ENCODE measurements around a stretch of chr10.

DNA sequence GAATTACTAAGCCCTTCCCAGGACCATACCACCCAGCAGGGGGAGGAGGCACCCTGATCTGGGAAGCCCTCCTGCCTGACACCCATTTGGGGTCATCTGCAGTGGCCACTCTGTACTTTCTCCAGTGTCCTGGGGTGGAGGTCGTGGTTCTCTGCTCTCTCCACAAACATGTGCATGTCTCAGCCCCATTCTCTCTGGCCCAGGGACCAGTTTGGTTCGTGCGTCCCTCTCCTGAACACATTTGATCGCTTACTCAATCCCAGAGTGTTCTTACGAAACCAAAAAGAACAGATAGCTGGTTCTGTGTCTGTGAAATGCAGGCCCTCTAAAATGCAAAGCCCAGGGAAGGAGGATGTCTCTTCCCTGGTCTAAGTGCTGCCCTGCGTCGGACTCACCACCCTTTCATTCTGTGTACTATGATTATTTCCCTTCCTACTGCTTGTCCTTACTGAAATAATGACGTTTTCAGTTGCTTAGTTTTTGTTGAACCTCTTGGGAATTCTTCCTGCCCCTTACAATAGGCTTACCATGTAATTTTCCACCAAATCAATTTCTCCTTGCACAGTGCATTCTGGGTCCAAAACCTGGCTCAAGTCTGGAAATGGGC, 9.2 kb upstream of the LRRC27 start:
- PRO-cap, 2 experiments: no peak in any of the 2 experiments

DNA sequence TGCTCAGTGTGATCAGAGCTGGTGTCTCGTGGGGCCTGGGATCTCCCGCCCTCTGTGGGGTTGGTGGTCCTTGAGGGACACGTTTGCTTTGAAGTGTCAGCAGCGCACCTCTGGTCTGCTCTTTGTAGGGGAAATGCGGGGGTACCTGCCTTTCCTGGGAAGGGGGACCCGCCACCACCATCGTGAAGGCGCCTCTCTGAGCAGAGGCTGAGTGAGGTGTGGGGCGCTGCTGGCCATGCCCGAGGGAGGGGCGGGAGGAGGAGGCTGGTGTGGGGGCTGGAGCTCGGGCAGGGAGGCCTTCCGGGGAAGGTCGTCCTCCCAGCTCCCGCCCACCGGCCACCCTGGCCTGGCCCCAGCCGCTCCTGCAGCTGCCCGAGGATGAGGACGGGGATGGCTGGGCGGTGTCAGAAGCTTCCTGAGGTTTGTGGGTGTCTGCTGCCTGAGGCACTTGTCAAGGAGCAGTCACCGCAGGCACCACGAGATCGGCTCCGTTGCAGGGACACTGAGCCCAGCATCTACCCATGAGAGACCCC, 11.3 kb downstream of the PWWP2B start:
- PRO-cap, 2 experiments: no peak in any of the 2 experiments

DNA sequence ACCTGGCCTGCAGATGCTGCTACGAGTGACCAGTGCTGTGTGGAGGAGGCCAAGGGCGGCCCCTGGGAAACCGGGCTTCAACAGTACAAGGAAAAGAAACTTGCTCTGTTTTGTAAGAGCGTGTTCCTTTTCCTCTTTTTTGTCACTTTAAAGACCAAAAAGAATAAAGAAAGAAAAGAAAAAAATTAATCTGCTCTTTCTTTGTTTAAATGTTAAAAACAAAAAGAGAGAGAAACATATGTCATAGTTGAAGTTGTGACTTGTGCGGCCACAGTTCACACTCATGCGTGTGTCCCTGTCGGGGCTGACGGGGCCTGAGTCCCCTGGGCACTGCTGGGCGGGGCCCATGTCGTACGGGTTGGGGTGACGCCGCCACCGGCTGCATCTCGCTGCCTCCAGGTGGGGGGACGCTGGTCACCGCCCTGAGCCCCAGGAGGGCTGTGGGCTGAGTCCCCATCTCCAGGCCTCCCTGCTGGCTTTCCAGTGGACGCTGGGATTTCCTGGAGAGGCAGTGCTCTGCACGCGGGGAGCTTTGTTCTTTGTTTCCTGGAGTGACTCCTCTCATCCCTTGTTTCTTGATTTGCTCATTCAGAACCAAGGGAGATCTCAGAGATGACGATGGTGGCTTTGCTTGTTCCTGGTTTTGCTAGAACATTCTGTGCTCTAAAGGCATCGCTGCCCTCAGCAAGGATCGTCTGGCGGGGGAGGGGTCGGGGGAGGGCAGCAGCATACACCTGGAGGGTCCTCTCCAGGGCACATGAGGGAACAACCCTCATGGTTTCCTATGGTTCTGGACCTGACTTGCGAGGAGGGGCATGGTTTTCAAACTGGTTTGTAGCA, 20.9 kb downstream of the PWWP2B start:
- PRO-cap, 2 experiments: no peak in any of the 2 experiments

GRCh38 chr10:132419557-132420190, 22.7 kb downstream of the PWWP2B start:
- PRO-cap, 2 experiments: no peak in any of the 2 experiments

- PRO-cap, 2 experiments: no peak in any of the 2 experiments
Measured at GRCh38 chr10:132422200-132422753, 25.3 kb downstream of the PWWP2B start.

- PRO-cap, 2 experiments: no peak in any of the 2 experiments
Measured at GRCh38 chr10:132451291-132451861, 54.4 kb downstream of the PWWP2B start.

DNA sequence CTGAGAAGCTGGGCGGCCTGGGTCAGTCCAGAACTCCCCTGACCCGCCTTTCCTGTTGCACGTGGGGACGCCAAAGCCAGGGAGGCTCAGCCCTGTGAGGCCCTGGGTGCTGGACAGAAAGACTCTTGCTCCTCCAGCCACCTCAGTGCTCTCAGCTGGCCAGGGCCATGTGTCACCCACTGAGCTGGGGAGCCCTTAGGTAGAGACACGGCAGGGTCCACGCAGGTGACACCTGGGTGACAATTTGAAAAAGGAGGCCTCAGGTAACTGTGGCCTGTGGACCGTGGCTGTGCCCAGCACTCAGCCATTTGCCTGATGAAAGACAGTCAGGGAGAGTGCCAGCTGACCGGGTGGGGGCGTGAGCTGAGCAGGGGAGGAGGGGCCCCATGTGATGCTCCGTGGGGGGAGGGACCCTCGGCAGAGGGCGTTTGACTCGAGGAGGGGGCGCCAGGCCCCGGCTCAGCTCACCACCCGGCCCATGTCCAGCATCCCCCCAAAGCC, 70.2 kb downstream of the PWWP2B start:
- PRO-cap, 2 experiments: no peak in any of the 2 experiments

DNA sequence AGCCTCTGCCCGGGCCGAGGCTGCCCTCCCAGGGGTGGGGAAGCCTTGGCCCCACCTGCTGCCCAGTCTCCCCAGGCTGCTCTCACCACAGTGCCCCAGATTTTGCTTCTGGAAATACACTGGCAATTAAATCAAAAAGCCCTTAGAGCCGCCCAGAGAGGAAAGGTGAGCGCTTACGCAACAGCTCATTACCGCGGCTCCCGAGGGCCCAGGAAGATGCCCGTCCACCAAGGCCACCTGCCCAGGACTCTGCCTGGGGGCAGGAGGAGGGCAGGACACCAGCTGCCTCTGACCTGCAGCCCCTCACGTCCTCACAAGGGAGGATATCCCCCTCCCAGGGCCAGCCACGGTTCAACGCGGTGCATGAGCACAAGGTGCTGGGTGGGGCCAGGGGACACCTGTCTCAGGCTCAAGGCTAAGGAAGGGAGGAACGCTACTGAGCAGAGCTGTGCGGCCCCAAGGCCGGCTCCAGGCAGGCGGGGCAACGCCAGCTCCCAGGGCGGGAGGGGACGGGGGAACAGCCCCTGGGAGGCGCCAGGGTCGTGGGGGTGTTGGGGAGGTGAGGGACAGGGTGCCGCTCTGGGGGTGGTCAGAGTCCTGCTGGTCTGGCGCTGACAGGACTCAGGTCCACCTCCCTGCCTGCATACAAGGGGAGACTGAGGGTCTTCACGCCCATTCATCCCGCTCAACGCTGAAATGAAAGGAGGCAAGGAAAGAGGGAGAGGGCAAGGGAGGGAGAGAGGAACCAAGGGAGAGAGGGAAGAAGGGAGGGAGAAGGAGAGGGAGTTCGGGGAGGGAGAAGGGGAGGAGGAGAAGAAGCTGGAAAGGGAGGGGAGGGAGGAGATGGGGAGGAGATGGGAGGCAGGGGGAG, 69.7 kb upstream of the INPP5A start:
- PRO-cap, 2 experiments: no peak in any of the 2 experiments

DNA sequence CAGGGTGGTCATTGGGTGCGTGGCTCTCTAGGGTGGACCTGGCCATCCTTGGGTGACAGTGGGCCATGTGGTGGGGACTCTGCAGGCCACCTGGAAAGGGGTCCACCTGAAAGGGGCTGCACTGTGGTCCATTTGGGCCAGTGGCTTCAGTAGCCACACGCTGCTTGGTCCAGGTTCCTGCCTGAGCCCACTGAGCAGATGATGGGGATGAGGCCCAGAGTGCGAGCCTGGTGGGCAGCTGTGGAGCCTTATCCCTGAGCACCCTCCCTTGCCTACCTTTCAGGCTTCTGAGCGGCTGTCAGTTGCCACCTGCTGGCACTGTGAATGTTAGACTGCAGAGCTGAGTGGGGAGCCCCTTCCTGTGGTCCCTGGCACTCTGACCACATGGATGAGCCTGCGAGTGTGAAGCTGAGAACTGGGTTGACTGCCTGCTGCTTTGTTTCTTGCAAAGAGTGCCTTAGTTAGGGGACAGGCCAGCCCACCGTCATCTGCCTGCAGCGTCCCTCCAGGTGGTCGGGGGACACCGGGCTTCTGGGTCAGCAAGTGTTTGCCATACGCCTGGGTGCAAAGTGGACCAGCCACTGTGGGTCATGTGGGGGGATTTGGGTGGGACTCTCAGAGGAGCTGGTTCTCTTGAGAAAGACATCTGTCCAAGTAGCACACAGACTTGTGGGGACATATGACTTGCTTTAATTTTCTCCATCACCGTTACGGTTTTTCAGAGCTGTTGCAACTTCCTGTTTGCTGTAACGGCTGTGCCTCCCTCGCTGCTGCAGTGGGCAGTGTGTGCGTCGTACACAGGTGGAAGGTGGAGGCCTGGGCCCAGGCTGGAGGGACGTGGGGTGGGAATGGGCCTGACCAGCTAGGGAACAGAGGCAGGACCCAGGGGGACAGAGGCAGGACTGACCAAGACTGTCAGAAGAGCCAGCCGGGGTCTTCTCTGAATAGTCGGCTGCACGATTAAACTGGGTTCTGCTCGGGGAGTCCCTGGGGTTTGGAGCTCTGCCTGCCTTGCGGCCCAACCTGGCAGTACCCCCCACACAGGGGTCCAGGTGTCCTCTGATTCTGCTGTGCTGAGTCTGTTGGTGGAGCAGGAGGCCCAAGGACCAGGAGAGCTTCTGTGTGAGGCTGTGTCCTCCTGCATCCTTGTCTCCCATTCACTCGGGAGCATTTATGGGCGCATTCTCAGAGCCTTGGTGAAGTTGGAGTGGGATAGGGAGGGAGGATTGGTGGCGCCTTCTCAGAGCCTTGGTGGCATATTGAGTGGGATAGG, 13.7 kb downstream of the INPP5A start:
- PRO-cap, 2 experiments: no peak in any of the 2 experiments

DNA sequence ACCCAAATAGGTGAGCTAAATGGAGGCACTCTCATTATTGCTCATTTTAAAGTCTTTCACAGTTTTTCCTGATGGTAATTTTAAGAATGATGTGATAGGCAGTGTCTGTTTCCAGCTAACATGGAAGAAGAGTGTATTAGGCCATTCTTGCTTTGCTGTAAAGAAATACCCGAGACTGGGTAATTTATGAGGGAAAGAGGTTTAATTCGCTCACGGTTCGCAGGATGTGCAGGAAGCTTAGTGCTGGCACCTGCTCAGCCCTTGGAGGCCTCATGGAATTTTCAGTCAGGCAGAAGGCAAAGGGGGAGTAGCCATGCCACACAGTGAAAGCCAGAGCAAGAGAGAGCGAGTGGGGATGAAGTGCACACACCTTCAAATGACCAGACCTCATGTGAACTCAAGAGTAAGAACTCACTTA, 80.9 kb downstream of the INPP5A start:
- PRO-cap, 2 experiments: no peak in any of the 2 experiments

GRCh38 chr10:132642136-132642732, 104.6 kb downstream of the INPP5A start:
- PRO-cap, 2 experiments: no peak in any of the 2 experiments

- PRO-cap, 2 experiments: no peak in any of the 2 experiments
Measured at GRCh38 chr10:132656432-132656901, 118.9 kb downstream of the INPP5A start.

DNA sequence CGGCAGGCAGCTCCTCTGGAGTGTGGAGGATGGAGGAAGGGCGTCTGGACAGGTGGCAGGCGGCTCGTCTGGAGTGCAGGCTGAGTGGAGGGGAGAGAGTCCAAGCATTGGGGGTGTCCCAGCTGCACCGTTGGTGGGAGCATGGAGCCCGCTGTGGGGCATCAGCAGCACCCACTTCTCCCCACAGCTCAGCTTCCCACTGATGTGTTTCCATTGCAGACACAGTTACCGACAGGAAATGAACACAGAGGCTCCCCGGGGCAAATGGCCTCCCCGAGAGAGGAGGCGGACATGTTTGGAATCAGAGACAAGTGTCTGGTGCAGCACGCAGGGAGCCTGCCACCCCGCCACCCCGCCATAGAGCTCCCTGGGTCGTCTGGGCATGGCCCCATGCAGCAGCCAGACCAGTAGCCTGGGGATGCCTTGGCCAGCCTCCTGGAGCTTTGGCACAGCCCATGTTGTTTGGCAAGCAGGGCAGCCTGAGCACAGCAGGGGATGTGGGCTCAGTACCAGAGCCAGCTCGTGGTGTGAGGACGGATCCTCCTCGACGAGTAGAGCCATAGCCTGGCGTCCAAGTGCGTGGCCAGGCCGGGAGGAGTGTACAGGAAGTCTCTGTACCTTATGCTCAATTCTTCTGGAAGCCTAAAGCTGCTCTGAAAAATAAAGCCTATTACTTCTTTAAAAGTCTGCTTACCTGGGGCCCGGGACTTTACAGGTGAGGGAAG, 80.8 kb downstream of the NKX6-2 start:
- PRO-cap, 2 experiments: no peak in any of the 2 experiments

GRCh38 chr10:132713503-132714631, 72.1 kb downstream of the NKX6-2 start:
- PRO-cap, 2 experiments: no peak in any of the 2 experiments

GRCh38 chr10:132721363-132722140, 64.4 kb downstream of the NKX6-2 start:
- PRO-cap, 2 experiments: no peak in any of the 2 experiments

DNA sequence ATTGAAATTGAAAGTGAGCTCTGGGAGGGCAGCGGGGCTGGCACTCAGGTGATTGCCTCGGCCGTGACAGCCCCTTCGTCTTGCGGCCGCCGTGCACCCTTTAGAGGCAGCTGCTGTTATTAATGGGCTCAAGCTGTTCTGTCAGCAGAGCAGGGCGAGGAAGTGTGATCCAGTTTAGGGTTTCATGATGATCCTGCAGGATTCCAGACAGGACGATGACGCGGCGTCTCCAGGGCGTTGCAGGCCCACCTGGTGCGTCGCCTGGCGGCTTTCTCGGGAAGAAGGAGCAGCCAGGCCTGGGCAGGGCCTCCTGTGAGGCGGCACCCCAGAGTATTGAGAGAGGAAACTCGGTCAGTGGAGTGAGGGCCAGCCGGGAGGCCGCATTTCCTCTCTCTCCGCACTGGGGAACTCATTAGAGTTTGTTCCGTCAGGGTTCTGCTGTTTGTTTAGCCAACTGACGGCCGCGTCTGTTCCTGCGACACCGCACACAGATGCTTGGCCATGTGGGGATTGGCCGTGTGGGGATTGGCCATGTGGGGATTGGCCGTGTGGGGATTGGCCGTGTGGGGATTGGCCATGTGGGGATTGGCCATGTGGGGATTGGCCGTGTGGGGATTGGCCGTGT, 62.9 kb downstream of the NKX6-2 start:
- PRO-cap, 2 experiments: no peak in any of the 2 experiments

DNA sequence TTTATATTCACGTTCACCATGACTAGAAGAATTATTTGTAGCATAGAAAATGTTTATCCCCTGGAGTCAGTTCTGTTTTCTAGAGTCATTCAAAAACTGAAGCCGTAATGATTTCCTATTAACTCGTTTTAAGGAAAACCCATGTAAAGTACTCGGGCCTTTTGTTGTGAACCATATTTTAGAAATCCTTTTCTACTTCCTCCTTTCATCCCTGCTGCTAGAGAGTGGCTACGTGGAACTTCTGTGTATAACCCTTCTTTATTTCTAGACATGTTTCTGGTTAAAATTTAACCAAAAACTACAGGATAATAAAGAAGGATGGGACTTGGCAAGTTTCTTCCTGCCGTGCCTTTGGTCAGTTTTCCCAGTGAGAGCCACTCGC, 45.5 kb downstream of the NKX6-2 start:
- PRO-cap, 2 experiments: no peak in any of the 2 experiments

GRCh38 chr10:132877671-132877947, 64.8 kb downstream of the CFAP46 start:
- PRO-cap, 2 experiments: no peak in any of the 2 experiments

DNA sequence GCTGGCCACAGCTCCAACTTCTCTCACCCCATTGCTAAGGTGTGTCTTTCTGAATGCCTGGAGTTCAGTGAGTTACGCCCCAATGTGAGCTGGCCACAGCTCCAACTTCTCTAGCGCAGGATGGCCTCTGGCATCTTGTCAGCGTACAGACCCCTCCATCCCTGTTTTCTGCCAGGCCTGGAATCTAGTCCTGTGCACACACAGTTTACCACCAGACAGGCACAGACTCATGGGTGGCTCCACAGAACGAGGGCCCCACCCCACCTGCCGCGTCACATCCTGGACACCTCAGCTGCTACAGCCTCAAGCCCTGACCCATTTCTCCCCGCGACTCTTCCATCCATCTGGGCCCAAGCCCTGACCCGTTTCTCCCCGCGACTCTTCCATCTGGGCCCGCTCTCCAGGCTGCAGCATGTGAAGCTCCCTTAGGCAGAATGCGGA, 39.2 kb downstream of the CFAP46 start:
- PRO-cap, 2 experiments: no peak in any of the 2 experiments

DNA sequence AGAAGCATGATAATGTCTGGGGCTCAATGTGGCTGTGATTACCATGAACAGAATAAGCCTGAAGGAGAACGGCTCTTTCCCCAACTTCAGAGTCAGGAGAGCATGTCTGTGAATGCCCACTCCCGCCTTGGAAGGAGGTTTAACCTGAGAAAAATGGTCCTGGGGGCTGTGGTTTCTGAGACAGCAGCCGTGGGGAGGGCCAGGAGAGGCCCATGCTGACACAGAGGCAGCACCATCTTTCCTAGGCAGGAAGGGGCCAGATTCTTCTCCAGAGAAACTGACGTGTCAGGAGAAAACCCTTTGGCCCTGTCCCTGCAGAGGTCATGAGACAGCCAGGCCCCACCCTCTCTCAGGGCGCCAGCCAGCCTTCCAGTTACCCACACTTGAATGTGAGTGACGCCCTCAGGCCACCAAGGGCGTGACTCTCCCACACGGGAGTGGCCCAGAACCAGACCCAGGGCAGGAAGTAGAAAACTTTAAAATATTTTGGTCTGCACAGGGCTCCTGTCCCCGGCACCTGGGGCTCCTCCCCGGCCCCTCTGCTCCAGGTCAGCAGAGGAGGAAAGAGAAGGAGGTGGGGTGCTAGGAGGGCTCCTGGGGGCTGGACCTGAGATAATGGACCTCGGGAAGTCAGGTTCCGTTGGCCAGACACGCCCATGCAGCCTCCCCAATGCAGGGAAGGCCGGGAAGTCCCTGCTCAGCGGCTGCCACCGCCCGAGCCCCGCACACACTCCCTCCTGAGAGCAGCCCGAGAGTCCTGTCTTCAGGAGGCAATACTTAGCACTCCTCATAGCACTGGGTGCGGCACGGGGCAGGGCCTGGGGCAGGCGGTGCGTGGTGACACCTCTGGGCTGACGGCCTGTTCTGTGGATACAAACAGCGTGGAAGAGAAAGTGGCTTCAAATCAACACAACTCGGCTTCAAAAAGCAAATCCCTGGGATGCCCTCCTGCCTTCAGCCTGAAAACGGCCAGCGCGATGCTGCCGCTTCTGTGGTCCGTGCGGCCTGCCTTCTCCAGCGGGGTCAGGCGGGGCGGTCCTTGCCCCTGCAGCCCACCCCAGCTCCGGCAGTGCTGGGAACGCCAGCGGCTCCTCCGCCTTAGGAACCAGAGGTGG, 67.0 kb upstream of the CFAP46 start:
- PRO-cap, 2 experiments: no peak in any of the 2 experiments